ENCODE measurements around a stretch of chr1.

GRCh38 chr1:224407996-224409043 lies 26.3 kb downstream of the WDR26 start:
- PRO-cap = no peak

- PRO-cap = no peak
These were observed 73.2 kb upstream of the CNIH3 start for GRCh38 chr1:224542670-224543473.

- PRO-cap = no peak
These were observed 55.5 kb upstream of the DNAH14 start for GRCh38 chr1:224873885-224874404.

GRCh38 chr1:225435971-225436463 lies 8.2 kb upstream of the LBR start:
- PRO-cap = bidirectional peak, plus-strand start at chr1:225436315, minus-strand start at chr1:225436160

GRCh38 chr1:225441791-225442209 lies 14.0 kb upstream of the LBR start:
- PRO-cap = no peak

DNA sequence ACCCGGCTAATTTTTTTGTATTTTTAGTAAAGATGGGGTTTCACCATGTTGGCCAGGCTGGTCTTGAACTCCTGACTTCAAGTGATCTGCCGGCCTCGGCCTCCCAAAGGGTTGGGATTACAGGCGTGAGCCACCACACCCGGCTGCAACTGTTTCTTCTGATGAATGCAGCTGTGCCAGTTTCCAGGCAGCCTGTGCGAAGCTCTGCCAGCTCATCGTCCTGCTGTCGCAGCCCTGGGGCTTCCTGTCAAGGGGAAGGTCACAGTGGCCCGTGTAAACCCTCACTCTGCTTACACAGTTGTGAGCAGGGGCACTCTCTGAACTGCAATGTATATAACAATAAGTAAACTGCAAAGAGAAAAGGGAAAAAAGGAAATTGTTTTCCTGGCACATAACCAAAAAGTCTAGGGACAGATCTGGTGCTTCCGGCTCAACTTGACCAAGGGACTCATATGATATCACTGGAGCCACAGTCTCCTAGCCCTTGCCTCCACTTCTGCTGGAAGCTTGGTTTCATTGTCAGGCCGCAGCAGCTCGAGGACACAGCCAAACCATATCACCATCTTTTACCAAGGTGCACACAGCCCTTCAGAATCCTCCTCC lies 22.7 kb upstream of the LBR start:
- PRO-cap = no peak

- PRO-cap = no peak
These were observed 35.6 kb upstream of the LBR start for GRCh38 chr1:225463202-225464091.

DNA sequence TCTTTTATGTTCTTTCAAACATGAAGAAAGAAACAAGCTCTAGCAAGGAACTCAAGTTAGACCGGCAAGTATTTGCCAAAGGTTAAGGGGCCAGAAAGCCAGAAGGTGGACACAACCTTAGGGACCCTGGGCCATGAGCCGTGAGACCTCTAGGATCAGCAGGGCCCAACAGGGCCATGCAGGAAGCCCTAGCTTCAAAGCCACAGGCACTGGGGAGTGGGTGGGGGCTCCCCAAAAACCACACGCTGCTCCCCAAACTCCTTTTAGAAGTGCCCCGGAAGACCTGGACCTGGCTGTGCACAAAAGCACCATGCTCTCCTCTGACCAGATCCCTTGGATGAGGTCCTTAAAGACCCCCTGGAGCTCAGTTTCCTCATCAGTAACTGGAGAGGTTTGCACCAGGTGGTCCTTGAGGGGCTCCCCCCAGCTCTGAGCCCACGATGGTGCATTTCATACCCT lies 40.4 kb upstream of the LBR start:
- PRO-cap = no peak

GRCh38 chr1:225554829-225555238 lies 98.1 kb downstream of the ENAH start:
- PRO-cap = no peak

DNA sequence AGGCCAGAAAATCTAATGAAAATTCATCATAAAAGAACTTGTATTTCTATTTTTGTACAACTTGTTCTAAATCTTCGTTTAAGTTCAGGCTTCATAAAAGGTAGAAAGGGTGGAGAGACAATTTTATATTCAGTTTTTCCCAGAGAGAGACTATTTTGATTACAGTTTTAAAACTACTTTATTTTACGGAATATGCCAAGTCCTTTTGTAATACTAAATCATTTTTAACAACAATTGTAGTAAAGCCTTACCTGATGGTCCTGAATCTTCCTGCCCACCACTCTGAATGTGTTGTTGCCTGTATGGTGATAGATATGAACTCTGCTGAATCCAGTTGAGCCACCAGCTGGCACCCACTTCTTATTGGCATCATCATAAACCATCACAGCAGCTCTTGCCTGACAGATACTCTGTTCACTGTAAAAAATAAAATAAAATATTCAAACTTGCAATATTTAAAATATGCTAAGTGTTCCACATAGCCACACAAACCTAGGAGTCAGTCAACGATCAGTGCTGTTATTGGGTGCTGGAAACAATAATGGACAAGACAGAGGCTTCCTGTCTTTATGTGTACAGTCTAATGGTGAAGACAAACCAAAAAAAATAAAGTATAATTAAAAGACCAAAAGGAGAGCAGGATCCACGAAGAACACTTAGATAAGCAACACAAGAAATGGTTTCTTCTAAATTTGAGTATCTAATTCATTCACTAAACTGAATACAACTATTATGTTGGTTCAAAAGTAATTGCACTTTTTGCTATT lies 85.7 kb downstream of the ENAH start:
- PRO-cap = no peak

- PRO-cap = no peak
These were observed 937 bp downstream of the ENAH start for GRCh38 chr1:225651887-225652484.

DNA sequence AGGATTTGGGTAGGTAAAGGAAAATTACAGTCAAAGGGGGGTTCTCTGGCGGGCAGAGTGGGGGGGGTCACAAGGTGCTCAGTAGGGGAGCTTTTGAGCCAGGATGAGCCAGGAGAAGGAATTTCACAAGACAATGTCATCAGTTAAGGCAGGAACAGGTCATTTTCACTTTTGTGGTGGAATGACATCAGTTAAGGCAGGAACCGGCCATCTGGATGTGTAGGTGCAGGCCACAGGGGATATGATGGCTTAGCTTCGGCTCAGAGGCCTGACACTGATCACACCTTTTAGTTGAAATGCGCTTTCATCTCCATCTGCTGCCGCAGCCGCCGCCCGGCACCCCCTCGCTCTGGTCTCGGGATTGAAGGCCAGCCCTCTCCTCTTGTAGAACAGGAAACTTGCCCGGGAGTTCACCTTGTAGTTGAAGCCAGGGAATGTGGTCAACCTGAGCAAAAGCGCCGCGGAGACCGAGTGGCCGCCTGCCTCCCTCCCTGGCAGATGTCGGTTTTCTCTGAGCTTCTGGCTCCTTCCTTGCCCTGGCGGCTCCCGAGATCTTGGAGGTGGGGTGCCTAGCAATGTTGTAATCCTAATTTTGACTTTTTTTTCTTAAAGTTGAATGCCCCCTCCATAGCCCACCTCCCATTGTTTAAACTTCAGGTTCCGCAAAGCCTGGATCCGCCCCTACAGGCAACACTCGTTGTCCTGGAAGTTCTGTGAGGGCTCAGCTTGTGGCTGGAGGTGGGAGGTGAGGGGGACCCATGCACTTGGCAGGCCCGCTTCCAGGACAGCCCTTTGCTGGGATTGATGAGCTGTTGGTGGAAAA lies 994 bp downstream of the EPHX1 start:
- PRO-cap = no peak

- PRO-cap = no peak
These were observed 14.1 kb downstream of the EPHX1 start for GRCh38 chr1:225823935-225824429.

GRCh38 chr1:225875140-225875806 lies 6.9 kb downstream of the TMEM63A start:
- PRO-cap = no peak

- PRO-cap = no peak
These were observed 2.4 kb downstream of the TMEM63A start for GRCh38 chr1:225879450-225880606.

- PRO-cap = no peak
These were observed 1.8 kb upstream of the LEFTY1 start for GRCh38 chr1:225890754-225891130.

- PRO-cap = no peak
These were observed 8.8 kb upstream of the LEFTY1 start for GRCh38 chr1:225897677-225898256.

DNA sequence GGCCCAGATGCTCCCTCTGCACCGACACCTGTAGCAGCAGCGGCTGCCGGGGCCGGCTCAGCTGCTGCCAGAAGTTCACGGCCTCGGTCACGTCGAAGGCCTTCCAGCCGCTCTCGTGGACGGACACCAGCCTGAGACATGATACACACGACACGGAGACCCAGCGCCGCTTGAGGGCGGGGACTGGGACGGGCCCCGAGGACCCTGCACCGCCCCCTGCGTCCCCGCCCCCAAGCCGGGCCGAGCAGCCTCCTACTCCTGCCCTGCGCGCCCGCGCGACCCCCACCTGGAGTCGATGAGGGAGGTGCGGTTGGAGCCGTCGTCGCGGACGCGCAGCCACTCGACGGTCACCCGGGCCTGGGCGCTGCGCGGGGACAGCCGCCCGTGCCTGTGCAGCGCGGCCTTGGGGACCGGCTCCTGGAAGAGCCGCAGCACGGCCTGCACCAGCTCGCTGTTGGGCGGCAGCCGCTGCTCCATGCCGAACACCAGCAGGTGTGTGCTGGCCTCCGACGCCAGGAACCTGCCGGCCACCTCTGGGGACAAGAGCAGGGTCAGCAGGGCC lies 1.5 kb downstream of the LEFTY2 start:
- PRO-cap = no peak

- PRO-cap = no peak
These were observed 23.3 kb downstream of the SDE2 start for GRCh38 chr1:225975761-225976395.

GRCh38 chr1:226001863-226002685 lies 2.9 kb upstream of the SDE2 start:
- PRO-cap = bidirectional peak, plus-strand start at chr1:226002282, minus-strand start at chr1:226002135; bidirectional peak, plus-strand start at chr1:226002522, minus-strand start at chr1:226002518

All from REH cell (cell line).